Caco-2 (cell line): ENCODE data around the genes G2E3 and NUBPL.

GRCh38 chr14:24813495-24814162 is 179.6 kb upstream of the GZMB start:
- PRO-cap = no peak
- RRBS = no CpG with 5 or more reads among the region's 4 CpGs

DNA sequence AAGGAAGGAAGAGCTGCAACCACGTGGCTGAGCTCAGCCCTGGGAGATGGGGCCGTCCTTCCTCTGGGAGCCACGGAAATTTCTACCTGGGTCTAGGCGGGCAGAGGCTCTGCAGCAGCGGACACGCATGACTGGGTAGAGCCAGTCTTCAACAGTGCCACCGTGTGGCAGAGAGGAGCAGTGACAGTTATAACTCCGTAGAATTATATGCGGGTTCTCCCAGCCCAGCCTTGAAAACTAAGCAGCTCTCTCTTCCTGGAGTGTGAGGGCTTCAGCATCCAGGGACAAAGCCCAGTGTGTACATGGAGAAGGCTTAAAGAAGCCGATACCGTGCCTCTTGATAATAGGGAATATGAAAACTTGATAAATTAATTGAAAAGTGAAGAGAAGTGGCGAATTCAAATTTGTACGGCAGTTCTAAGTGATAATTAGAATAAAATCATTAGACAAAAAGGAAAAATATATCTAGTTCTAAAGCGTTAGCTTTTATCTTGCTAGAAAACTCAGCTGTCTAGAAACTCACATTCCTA is 83.0 kb upstream of the STXBP6 start:
- PRO-cap = unidirectional peak, minus-strand start at position 84 of the sequence
- RRBS = no CpG with 5 or more reads among the region's 14 CpGs

- PRO-cap = no peak
- RRBS = no CpG with 5 or more reads among the region's 2 CpGs
These were observed 419.4 kb downstream of the NOVA1 start for GRCh38 chr14:26178343-26178844.

DNA sequence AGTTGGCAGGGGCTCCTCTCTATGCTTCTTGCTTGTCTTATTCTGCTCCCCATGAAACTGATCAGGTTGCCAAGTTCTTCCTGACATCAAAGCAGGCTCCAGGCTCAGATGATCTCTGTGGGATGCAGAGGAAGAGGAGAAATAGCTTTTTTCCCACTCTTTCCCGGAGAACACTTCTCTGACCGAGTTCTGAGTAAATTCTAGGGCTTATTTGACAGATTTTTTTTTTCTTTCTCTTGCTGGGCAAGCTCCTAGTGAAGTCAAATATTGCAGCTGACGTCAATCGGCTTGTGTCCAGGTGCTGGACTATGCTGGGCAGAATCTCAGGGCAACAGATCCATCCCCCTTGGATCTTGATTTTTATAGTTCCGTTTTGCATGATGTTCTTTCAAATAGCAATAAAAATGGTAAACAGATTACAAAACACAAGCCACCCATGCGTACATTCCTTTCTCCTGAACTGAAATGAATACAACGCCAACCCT is 182.2 kb downstream of the NOVA1 start:
- PRO-cap = no peak
- RRBS = no CpG with 5 or more reads among the region's 7 CpGs

- PRO-cap = no peak
- RRBS = no CpG with 5 or more reads among the region's 2 CpGs
These were observed 2.5 kb downstream of the NOVA1 start for GRCh38 chr14:26595234-26595820.

DNA sequence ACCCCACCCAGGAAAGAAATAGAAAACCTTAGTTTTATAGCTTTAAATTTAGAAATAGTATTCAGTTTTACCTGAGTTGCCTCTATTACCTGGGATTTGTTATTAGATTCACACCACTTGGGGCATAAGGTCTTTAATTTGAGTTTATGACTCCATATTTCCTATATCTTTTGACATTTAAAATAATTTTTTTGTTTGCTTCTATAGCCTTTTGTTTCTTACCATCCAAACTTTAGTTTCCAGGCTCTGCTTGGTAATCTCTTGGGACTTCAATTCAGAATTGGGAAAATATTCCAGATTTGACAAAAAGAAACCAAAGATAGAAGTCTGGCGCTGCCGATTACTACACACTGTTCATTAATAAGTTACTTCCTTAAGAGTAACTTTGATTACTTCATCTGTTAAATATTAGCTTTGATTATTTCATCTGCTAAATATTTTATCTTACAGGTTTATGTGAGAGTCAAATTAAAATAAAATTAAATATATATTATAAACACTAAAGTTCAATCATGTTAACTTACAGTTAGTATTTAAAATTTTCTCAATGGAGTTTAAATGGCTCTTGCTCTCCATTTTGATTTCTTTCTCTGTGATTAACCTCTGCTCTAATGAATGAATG is 485.4 kb upstream of the FOXG1 start:
- PRO-cap = no peak
- RRBS = no CpG with 5 or more reads among the region's 2 CpGs

GRCh38 chr14:29745832-29746314 is 181.8 kb downstream of the PRKD1 start:
- PRO-cap = no peak
- RRBS = no CpG with 5 or more reads among the region's 4 CpGs

- PRO-cap = no peak
- RRBS = no CpG with 5 or more reads among the region's 2 CpGs
These were observed 177.0 kb upstream of the PRKD1 start for GRCh38 chr14:30104730-30104993.

DNA sequence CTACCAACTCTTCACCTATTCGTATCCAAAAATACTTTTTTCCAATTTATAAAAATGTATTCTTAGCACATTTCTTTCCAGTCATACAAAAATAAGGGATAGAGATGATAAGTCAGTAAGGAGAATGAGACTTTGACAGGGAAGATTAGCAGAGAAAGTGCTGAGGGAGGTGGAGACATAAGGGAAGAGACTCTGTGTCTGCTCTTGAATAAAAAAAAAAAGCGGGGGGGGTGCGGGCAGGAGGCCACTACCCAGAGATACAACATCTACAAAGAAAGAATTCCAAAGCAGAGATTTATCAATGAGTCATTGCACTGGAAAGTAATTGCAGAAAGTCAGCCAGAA is 267.0 kb upstream of the PRKD1 start:
- PRO-cap = no peak
- RRBS = no CpG with 5 or more reads among the region's 3 CpGs

GRCh38 chr14:30558705-30559558 is at the start of gene G2E3:
G2E3 (plus strand) TSS chr14:30559158.
- PRO-cap = bidirectional peak, plus-strand start at chr14:30559158, minus-strand start at chr14:30559054; bidirectional peak, plus-strand start at chr14:30559492, minus-strand start at chr14:30559422
- RRBS = 3% methylated on average over 19 of the region's 62 CpGs

DNA sequence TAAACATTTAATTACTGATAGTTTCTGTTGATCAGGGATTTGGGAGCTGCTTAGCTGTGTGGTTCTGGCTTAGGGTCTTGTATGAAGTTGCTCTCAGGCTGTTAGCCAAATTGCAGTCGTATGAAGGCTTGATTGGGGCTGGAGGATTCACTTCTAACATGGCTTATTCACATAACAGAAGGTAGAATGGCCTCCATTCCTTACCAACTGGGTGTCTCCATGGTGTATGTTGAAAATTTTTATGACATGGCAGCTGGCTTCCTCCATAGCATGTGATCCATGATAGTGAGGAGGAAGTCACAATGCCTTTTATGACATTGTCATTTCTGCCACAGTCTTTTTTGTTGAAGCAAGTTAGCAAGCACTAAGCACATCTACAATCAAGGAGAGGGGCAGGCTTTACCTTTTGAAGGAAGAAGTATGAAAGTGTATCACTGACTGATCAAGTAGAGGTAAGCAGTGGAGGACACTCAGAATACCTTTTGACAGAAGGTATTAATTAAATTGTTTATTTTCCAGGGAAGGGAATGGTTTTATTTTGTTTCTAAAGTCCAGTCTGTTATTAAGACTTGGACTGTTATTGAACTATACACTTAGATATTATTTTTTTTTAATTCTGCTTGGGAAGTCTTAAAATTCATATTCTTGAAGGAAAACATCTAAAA is 18.6 kb downstream of the G2E3 start:
- PRO-cap = no peak
- RRBS = no CpG with 5 or more reads among the region's 1 CpG

GRCh38 chr14:30656158-30656844 is 34.2 kb downstream of the SCFD1 start:
- PRO-cap = no peak
- RRBS = no CpG with 5 or more reads among the region's 8 CpGs

DNA sequence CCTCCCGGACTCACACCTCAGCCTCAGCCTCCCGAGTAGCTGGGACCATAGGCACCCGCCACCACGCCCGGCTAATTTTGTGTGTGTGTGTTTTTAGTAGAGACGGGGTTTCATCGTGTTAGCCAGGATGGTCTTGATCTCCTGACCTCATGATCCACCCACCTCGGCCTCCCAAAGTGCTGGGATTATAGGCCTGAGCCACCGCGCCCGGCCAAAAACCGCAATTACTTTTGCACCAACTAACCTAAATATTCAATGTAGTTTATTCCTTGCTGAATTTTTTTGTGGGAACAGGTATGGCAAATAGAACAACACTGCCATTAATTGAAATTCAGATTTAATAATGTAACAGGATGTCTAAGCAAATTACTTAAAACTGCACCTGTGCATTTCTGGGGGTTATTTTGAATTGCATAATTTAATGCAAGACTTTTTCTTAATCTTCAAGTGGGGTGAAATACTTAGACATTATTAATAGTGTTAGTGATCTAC is 18.9 kb downstream of the COCH start:
- PRO-cap = no peak
- RRBS = no CpG with 5 or more reads among the region's 12 CpGs

DNA sequence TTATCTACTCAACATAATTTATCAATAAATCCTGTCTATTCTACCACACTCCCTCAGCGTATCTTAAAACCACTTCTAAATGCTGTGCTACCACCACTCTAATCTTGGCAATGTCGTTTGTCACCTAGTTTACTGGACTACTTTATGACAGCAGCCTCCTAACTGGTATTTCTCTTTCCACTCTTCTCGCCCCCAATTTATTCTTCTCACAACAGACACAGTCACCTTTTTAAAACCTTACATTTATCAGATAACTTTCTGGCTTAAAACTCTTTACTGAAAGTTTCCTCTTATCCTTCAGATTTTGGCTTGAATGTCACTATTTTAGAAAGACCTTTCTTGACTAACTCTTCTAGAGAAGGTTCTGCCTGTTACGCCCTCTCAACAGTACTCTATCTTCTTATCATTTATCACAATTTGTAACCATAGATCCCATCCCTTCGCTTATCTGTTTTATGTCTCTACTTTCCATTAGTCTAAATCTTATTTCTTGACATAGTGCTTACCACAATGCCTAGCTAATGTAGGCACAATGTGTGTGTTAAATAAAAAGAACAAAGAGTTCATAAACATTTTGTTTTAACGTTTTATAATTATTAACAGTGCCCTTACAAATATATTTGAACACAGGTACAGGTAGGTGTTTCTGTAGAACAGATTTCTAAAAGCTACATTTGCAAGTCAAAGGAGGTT is 35.7 kb downstream of the COCH start:
- PRO-cap = no peak
- RRBS = no CpG with 5 or more reads among the region's 6 CpGs

DNA sequence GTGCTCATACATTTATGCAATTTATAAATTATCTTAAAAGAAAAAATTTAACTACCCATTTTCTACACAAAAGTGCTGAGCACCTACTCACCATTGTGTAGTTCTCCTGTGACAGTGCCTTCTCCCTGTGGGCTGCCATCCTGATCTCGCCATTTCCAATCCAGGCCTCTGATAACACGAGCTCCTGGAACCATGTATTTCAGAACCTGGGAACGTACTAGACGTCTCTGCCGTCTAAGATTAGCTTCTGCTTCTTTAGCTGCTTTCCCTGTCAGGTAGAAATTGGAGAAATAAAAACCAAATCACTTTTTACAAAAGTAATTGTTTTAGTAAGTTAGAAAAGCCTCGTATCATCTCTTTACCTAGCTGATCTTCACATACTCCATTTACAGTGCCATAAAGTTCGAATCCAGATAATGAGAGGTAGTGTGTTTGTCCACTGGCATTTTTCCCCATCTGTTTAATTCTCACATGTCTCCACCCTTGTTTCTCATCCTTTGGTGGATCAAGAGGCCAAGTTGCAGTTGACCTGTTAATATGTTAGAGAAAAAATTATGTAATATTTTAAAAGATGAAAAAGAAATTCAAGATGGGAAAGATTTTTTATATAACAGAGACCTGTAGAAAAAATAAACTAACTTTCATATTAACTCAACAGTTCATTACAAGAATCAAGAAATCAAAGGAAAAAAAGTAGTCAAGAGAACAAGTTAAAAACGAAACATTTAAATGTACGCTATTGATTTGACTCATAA is 74.3 kb downstream of the HECTD1 start:
- PRO-cap = no peak
- RRBS = no CpG with 5 or more reads among the region's 9 CpGs

DNA sequence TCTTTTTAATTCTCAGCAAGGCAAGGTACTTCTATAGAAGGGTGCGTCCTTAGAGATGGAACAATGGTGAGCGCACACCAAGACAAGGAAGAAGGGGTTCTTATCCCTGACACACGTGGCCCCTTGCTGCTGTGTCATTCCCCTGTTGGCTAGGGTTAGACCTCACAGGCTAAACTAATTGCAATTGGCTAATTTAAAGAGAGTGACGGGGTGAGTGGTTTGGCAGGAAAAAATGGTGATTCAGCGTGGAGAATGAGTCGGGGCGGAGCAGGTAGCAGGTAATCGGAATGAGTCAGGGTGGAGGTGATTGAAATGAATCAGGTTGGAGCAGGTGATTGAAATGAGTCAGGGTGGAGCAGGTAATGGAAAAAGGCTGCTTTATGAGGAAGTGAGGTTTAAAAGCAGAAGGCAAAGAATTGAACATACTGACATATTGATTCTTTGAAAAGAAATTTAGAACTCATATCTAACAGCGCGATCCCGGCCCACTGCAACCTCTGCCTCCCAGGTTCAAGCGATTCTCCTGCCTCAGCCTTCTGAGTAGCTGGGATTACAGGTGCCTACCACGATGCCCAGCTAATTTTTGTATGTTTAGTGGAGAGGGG is 36.4 kb upstream of the HECTD1 start:
- PRO-cap = no peak
- RRBS = no CpG with 5 or more reads among the region's 13 CpGs

GRCh38 chr14:31560845-31561897 is at the start of gene NUBPL:
NUBPL (plus strand) TSS chr14:31561404.
- PRO-cap = bidirectional peak, plus-strand start at chr14:31561427, minus-strand start at chr14:31561328
- RRBS = no CpG with 5 or more reads among the region's 40 CpGs

DNA sequence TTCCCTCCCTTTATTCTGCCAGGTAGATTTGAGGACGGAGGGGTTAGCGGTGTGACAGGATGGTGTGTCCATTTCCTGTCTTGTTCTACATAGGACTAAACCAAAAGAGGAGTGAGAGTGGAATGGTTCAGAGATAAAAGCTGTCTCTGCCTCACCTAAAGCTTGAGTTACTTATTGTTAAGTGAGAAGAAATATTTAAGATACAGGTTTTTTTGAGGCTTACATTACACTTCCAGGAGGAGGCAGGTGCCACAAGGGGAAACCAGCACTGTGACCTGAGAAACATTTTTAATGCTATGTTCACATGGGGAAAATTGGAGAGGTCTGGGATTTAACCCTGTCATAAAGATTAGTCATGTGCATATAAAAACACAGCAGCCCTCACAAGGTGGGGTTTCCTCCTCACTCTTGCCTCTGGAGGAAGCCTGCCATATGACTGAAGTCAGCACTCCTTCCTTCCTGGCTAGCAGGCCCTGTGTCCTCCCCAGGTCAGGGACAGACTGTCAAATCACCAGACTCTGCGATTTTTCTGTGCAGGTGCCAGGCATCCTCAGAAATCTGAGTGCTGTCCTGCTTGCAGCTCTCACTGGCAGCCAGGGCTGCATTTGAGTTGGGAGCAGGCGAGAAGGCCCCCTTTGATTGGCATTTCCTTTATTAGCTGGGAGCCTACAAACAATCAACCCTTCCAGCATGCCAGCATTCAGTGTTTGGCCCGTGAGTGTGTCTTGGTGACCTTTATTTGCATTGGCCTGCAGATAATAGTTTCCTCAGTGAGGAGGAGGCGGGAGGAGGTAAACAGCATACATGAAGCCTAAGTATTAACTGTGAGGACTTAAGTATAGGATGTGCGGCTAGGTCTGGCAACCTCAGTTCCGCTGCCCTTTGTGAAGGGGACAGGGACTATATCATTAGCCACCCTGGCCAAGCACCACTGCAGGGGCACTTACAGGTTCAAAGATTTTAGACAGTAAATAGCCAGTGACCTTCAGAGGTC is 183.9 kb upstream of the ARHGAP5 start:
- PRO-cap = no peak
- RRBS = no CpG with 5 or more reads among the region's 8 CpGs

GRCh38 chr14:32005996-32006487 is 71.1 kb upstream of the ARHGAP5 start:
- PRO-cap = bidirectional peak, plus-strand start at chr14:32006384, minus-strand start at chr14:32006332
- RRBS = no CpG with 5 or more reads among the region's 6 CpGs

DNA sequence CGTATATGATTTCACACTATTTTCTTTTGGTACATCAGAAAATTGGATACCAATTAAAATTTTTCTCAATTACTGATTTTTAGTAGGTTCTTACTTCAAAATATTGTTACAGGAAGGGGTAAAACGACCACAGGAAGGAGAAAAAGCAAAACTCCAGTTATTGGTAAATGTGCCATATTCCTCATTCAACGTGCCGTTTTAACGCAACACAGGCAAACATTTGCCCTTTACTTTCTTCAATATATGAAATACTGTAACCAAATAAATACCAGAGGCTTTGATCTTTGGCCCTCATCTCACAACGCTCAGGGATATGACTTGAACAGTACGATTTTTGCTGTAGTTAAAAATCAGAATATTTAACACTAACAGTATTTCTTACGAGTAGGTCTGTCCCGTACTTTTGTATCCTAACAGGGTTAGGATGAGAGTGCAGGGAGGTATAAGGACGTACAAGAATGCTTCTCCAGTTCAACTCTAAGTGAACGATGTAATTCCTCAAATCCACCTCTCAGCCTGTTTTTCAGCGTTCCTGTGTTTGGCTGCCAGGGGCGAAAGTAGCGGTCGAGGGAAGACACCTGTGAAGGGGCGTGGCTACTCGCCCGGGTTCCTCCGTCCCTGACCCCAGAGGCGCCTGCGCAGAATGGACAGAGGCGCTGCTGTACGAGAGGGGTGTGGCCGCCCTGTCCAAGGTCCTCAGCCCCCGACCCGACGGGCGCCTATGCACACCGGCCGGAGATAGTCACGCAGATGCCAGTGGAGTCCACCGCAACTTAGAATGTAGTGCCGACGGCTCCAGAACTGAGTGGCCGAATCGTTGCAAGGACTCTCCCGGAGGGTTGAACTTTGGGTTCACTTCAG is 123.8 kb downstream of the ARHGAP5 start:
- PRO-cap = bidirectional peak, plus-strand start at position 749 of the sequence, minus-strand start at position 518 of the sequence
- RRBS = 3% methylated on average over 6 of the region's 37 CpGs